Left lobe of liver (tissue), 1 donor: ENCODE measurements around a stretch of chr3.

DNA sequence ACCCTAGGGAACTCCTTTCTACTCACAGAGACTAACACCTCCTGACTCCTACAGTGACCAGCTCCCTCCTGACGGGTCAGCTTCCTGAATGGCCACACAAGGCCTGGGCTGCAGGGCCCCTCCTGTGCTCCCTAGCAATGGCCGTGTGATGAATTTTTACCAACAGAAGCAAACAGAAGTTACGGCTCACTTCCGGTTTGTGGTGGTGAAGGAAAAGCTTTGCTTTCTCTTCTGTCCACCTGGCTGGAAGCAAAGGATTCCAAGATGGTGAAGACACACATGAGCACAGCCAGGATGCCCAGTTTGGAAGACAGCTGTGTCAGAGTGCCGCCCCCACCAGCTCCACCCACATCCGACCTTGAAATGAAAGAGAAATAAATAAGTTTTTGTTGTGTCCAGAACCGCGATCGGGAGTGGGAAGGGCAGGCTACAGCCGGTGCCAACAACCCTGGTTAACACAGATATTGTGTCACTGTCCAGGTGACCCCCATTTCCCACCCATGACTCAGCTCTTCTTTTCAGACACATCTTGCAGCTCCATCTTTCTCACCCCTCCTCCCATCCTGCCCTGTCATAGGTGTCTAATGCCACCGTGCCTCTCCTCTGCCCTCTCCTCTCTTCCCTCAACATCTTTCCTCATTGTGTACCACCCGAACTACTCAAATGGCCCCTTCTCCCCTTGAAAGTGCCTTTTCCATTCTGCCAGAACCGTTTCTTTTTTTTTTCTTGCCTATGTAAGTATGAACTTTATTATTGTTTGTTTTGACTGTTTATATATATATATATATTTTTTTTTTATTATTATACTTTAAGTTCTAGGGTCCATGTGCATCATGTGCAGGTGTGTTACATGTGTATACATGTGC, 69.8 kb upstream of the ATP13A3 start:
- PRO-cap = unidirectional peak, plus-strand start at position 406 of the sequence

DNA sequence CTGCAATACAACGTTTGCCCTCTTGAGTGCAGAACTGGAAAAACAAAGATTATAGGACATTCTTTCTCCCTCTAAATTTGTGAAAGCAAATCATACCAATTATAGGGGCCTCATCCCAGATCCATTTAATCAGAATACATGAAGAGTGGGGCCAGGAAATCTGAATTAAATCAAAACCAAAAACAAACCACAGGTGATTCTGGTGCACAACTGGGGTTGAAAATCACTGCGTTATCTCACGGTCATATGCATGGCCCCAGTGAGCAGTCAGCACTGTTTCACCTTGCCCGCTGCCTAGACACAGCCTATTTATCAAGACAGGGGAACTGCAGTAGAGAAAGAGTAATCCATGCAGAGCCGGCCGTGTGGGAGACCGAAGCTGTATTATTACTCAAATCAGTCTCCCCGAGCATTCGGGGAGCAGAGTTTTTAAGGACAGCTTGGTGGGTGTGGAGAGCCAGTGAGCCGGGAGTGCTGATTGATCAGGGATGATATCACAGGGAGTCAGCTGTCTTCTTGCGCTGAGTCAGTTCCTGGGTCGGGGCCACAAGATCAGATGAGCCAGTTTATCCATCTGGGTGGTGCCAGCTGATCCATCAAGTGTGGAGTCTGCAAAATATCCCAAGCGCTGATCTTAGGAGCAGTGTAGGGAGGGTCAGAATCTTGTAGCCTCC, 58.2 kb downstream of the TMEM44 start:
- PRO-cap = no peak

- PRO-cap = no peak
Observed at GRCh38 chr3:194632561-194633251, 513 bp downstream of the TMEM44 start.

DNA sequence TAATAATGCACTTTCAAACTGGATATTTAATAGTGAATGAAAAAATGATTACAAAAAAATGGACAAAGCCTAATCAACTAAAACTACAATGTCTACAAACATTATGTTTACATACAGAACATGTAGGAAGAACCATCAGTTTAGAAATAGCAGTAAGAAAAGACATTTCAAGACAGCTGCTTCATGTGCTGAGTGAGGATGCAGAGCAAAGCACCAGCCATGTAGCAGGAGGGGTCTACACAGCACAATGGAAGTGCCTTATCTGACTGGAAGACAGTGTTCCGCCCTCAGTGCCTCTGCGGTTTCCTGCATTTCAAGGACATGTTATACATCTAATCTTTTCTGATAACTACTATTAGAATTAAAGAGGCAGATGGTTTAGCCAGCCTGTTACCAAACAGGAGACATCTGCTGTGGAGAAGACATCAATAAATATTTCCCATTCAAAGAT, 10.7 kb downstream of the LSG1 start:
- PRO-cap = no peak

DNA sequence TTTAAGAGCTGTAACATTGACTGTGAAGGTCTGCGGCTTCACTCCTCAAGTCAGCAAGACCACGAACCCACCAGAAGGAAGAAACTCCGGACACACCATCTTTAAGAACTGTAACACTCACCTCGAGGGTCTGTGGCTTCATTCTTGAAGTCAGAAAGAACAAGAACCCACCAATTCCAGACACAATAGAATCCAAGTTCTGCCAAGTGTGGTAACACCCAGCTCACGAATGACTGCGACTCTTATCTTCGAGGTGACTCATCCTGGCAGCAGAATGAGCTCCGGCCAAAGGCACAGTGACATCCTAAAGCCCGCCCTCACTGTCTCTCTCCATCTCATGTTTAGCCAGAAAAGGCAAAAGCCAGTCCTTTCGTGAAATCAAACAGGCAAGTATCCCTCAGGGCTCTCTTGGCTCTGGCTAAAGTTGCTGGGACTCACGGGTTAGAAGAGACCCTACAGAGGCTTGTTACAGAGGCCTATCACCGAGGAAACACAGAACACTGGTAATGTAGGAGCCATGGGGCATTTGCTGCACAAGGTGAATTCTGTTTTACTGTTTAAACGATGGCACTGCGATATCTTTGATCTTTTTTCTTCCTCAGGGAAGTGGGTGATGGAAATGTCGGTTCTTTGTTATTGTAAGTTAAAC, 155.4 kb downstream of the FAM43A start:
- PRO-cap = no peak

- PRO-cap = no peak
Observed at GRCh38 chr3:194852175-194852670, 166.5 kb downstream of the FAM43A start.

DNA sequence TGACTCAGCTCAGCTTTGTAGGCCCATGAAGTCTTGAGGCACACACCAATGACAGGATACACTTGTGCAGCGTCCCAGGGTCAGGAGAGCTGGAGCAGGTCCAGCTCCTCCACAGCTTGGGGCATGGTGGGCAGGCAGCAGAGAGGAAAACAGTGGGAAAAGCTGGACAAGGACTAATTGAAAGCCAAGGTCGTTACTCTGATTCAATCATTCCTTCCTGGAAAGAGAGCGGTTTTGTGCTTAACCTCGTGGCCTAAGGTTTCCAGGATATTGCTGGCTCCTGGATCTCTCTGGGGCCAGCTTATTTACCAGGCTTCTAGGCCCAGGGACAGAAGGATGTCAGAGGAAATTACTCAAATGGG, 245.1 kb downstream of the FAM43A start:
- PRO-cap = no peak

- PRO-cap = no peak
Observed at GRCh38 chr3:195087385-195087769, 183.6 kb downstream of the XXYLT1 start.

DNA sequence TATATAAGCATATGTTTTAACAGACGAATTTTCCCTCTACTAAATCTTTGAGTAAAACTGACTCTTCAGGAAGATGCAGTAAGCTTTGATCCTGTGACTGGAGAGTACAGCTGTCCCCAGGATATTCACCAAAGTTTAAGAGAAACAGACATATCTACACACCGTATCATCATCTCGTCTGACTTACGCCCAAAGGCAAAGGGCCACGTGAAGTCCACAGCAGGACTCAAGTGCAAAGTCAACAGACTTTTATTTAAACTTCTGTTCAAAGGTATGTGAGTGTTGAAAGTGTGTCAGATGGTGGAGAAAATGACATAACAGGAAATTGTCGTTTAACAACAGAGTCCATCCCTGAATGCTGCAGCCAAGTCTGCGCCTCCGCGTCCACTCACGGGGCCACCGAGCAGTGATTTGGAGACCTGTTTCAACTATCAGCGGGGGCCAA, 165.7 kb downstream of the XXYLT1 start:
- PRO-cap = bidirectional peak, plus-strand start at position 344 of the sequence, minus-strand start at position 127 of the sequence

GRCh38 chr3:195209451-195210671, 61.1 kb downstream of the XXYLT1 start:
- PRO-cap = no peak

- PRO-cap = no peak
Observed at GRCh38 chr3:195210672-195211128, 60.3 kb downstream of the XXYLT1 start.

- PRO-cap = no peak
Observed at GRCh38 chr3:195418056-195418870, 24.6 kb downstream of the ACAP2 start.

DNA sequence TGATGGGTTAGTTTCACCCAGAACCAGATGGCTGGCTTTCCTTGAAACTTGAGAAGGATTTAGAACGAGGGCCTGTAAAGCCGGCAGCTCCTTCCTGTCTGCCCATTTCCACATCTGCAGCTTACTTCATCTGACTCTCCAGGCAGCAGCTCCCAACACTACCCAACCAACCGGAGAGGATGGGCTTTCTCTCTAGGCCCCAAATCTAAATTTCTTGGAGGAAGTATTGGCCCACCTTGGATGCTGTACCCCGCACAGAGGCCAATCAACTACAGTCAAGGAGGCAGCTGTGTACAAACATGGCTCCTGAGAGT, 7.8 kb upstream of the ACAP2 start:
- PRO-cap = no peak

- PRO-cap = no peak
Observed at GRCh38 chr3:195568766-195569221, 14.9 kb downstream of the APOD start.

DNA sequence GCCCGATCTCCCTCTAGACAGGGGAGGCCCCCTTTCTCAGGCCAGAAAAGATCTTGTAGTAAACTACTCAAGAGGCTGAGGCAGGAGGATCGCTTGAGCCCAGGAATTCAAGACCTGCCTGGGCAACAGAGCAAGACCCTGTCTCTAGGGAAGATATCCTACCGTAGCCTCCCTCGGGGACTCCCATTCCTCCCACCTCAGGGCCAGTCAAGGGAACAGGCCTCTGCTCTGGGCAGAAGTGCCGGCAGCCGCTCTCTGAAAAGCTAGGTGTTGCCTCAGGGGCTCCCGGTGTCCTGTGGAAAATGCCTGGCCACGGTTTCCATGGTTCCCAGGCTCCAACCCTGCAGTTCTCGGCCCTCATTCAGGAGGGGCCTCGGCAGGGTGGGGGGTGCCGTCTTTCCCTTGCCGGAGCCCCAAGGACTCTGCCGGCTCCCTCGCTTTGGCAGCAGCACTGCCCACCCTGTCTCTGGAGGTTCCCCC, 34.0 kb upstream of the APOD start:
- PRO-cap = no peak

- PRO-cap = no peak
Observed at GRCh38 chr3:195663489-195664361, 57.1 kb upstream of the MUC20 start.

DNA sequence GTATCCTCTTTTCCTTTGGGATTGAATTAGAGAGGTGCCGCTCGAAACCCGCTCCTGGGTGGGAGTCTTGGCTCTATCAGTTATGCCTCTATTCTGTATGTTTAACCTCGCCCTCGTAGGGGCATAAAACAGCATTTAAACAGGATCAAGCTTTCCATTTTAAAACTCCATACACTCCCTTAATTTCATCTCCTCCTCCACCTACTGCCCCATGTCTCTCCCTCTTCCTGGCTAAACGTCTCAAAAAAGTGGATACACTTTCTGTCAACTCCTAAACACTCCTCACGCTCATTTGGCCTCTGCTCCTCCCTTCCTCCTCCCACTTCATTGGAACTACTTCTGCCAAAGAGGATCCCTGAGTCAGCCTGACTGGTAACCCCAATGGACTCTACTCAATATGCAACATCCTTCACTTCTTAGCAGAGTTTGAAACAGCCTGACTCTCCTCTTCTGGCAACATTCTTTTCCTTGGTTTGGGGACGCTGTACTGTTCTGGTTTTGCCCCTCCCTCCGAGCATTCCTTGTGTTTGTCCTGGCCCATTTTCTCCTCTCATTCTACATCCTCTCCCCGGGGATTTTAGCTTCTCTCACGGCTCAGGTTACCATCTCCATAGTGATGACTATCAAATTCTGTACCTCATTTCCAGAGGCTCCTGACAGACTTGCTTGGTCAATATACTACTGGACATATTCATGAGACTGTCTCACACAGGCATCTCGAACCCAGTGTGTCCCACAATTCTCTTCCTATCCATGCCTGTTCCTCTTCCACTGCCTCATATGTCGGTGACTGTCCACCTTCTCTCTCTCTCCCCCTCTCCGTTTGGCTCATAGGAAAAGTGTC, 22.9 kb upstream of the MUC20 start:
- PRO-cap = no peak

DNA sequence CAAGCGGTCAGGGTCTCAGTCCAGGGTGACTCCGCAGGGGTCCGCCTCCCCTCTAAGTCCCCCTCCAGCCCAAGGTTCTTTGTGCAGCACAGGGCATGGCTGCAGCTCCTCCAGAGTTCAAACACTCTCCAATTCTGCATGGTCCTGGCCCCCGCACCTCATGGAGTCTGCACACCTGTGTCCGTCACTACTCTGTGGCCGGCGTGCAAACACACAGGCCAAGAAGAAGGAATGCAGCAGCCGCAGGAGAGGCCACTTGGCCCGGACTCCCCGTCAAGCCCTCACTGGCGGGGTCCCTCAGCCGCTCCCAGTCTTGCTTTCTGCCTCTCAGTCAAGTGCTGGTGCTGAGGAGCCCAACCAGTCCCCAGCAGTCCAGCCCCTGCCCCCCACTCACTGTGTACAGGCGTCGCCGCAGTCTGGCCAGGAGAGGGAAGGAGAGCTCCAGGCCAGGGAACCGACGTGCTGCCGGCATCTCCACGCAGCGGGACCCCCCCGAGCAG, 16.3 kb downstream of the TNK2 start:
- PRO-cap = no peak

DNA sequence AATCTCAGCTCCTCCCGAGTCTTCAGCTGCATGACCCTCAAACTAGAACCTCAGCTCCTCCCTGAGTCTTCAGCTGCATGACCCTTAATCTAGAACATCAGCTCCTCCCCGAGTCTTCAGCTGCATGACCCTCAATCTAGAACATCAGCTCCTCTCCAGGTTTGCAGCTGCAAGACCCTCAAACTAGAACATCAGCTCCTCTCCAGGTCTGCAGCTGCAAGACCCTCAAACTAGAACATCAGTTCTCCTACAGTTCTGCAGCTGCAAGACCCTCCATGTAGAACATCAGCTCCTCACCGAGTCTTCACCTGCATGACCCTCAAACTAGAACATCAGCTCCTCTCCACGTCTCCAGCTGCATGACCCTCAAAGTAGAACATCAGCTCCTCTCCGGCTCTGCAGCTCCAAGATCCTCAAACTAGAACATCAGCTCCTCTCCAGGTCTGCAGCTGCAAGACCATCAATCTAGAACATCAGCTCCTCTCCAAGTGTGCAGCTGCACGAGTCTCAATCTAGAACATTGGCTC, 34.4 kb upstream of the TNK2 start:
- PRO-cap = no peak

- PRO-cap = unidirectional peak, minus-strand start at chr3:195954526
Observed at GRCh38 chr3:195953777-195954948, 45.8 kb upstream of the TNK2 start.